Measurements from ENCODE around the genes SUPT16H, OR6J1 and HAUS4.

GRCh38 chr14:21383010-21384139, at the start of gene SUPT16H:
Gene SUPT16H, minus strand, starts transcription at chr14:21384019.
- PRO-cap = bidirectional peak, plus-strand start at chr14:21384312, minus-strand start at chr14:21384019
- RAMPAGE, long total RNA, 4 experiments = start-site peak on the minus strand in 4 of 4 experiments, at chr14:21384000-21384011 at its widest, 44 to 70 reads per replicate

DNA sequence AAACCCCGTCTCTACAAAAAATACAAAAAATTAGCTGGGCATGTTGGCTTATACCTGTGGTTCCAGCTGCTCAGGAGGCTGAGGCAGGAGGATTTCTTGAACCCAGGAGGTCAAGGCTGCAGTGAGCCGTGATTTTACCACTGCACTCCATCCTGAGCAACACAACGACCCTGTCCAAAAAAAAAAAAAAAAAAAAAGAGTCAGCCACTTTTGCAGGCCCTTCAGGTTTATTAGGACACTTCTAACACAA, 269 bp downstream of the OR4E1 start:
- PRO-cap = no peak
- RAMPAGE, long total RNA, 4 experiments = no peak in any of the 4 experiments

DNA sequence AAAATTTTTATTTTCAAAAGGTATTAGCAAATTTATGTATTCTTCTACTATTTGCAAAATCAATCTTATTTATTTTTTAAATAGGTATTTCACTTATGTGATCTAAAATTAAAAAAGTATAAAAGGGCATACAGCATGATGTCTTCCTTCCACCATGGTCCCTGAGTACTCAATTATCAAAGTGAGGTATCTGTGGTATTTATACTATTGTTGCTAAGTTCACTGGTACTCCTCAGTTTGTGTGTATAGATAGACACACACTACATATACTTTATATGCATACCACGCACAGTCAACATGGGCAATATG, 63.4 kb upstream of the OR4E1 start:
- PRO-cap = no peak
- RAMPAGE, long total RNA, 4 experiments = no peak in any of the 4 experiments

GRCh38 chr14:21748776-21749238, 75.2 kb upstream of the OR4E1 start:
- PRO-cap = unidirectional peak, plus-strand start at chr14:21749050; unidirectional peak, plus-strand start at chr14:21749111
- RAMPAGE, long total RNA, 4 experiments = no peak in any of the 4 experiments

DNA sequence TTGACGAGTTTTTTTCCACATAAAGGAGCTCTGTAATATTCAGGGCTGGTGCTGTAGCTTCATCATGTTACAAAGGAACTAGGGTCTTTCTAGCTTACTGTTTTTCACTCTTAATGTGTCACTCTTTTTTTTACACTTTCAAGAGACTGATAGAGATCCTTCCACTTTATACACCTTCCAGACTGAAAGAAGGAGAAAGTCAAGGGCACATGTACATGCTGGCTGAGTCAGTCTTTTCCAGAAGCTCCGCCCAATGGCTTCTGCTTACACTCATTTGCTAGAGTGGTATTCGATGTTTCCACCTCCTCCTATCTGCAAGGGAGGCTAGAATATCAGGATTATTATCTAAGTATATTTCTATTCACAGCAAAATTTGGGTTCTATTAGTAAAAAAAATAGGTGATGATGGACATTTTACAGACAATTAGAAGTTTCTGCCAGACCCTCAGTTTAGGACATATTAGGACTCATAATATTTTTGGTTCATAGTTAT, 325.8 kb upstream of the OR4E1 start:
- PRO-cap = unidirectional peak, minus-strand start at position 184 of the sequence
- RAMPAGE, long total RNA, 4 experiments = no peak in any of the 4 experiments

- PRO-cap = no peak
- RAMPAGE, long total RNA, 4 experiments = no peak in any of the 4 experiments
Observed at GRCh38 chr14:22071093-22071656, 397.6 kb upstream of the OR4E1 start.

- PRO-cap = no peak
- RAMPAGE, long total RNA, 4 experiments = no peak in any of the 4 experiments
Observed at GRCh38 chr14:22105005-22105732, 431.6 kb upstream of the OR4E1 start.

GRCh38 chr14:22435243-22435502, 153.9 kb downstream of the DAD1 start:
- PRO-cap = no peak
- RAMPAGE, long total RNA, 4 experiments = no peak in any of the 4 experiments

GRCh38 chr14:22483947-22485039, 104.7 kb downstream of the DAD1 start:
- PRO-cap = bidirectional peak, plus-strand start at chr14:22484540, minus-strand start at chr14:22484459
- RAMPAGE, long total RNA, 4 experiments = no peak in any of the 4 experiments

- PRO-cap = no peak
- RAMPAGE, long total RNA, 4 experiments = no peak in any of the 4 experiments
Observed at GRCh38 chr14:22498782-22499209, 90.2 kb downstream of the DAD1 start.

- PRO-cap = no peak
- RAMPAGE, long total RNA, 4 experiments = no peak in any of the 4 experiments
Observed at GRCh38 chr14:22510412-22510761, 78.6 kb downstream of the DAD1 start.

DNA sequence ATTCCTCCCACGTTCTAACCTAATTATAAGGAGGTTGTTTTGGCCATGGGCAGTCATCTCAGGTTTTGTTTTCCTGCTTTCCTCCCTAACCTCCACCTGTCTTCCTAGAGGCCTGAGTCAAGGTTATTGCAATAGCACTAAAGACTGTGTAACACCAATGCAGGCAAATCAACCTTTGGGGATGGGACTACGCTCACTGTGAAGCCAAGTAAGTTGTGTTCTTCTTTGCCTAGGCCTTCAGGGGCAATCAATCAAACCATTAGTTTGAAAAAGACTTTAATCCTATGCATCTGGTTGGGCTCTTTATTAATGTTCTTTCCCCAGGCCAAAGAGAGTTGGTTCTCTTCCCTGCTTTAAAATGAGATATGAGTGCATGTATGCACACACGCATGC, 72.9 kb downstream of the DAD1 start:
- PRO-cap = no peak
- RAMPAGE, long total RNA, 4 experiments = no peak in any of the 4 experiments

GRCh38 chr14:22555449-22556134, 33.4 kb downstream of the DAD1 start:
- PRO-cap = unidirectional peak, plus-strand start at chr14:22555880
- RAMPAGE, long total RNA, 4 experiments = no peak in any of the 4 experiments

GRCh38 chr14:22644144-22644550, at the start of gene OR6J1:
Gene OR6J1, minus strand, starts transcription at chr14:22644352.
- PRO-cap = no peak
- RAMPAGE, long total RNA, 4 experiments = no peak in any of the 4 experiments

GRCh38 chr14:22837753-22838939, 1.8 kb downstream of the MMP14 start:
- PRO-cap = bidirectional peak, plus-strand start at chr14:22838459, minus-strand start at chr14:22838304
- RAMPAGE, long total RNA, 4 experiments = no peak in any of the 4 experiments

DNA sequence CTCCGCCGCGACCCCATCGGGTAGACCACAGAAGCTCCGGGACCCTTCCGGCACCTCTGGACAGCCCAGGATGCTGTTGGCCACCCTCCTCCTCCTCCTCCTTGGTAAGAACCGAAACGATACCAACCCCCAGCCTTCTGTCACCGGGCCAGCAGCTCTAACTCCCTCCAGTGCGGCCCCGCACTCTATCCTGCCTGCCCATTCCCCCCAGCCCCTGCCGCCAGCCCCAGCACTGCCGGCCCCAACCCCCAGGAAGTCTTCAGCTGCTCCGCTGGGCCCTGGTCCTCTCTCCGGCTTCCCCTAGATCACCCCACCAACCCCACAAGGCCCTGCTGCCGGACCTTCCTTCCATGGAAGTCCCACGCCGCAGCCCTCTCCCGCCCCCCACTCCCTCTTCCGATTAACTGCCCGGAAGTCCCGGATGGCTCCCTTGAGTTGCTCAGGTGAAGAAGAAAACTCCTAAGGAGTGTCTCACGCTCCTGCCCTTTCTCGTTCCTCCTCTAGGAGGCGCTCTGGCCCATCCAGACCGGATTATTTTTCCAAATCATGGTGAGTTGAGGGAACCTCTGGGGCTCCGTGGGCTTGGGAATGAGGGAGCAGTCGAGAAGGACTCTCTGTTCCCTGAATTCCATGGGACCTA, 814 bp downstream of the LRP10 start:
- PRO-cap = bidirectional peak, plus-strand start at position 577 of the sequence, minus-strand start at position 376 of the sequence
- RAMPAGE, long total RNA, 4 experiments = no peak in any of the 4 experiments

- PRO-cap = unidirectional peak, minus-strand start at chr14:22898500
- RAMPAGE, long total RNA, 4 experiments = no peak in any of the 4 experiments
Observed at GRCh38 chr14:22898415-22899010, 15.5 kb downstream of the REM2 start.

- PRO-cap = bidirectional peak, plus-strand start at chr14:22919483, minus-strand start at chr14:22919161; unidirectional peak, plus-strand start at chr14:22919541; unidirectional peak, plus-strand start at chr14:22919603
- RAMPAGE, long total RNA, 4 experiments = no peak in any of the 4 experiments
Observed at GRCh38 chr14:22919222-22920304, 614 bp upstream of the RBM23 start.

DNA sequence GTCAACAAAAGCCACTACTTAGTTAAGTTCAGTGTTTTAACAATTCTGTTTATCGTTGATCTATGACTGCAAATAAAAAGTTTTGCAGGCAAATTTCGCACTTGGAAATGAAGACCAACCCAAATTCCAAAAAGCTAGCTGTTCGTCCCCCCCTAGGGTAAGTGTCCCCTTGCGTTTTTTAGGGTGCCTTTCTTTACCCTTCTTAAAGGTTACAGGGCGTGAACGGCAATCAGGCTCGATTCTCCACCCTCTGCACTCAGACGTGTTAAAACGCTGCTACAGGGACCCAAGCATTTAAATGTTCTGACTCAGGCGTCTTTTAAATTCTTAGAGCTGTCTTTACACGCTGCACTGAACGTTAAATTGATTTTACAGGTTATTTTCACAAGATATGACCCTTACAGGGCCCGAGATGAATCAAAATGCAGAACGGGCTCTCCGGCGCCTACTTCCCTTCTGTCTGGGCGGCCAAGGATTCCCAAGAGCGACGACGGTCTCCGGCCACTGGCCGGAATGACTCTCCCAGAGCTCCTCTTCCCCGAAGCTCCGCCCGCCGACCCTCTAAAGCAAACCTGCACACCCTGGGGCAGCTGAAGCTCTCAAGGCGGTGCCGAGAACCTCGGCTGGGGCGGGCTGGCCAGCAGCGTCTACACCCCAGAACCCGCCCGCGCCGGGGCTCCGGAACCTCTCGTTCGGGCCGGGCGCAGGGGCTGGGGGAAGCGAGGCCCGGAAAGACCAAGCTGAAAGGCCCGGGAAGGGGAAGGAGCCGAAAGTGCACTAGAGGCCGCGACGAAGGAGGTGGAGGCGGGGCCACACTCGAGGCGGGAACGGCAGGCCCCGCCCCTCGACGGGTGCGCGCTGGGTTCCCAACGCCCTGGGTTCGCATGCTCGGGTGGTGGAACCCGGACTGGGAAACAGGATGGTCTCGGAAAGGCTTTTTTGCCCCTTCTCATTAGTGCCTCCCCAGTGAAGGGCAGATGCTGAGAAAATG, at the start of gene HAUS4:
Gene HAUS4 (minus strand): TSS at position 747 of the 991 bp plus-strand sequence.
- PRO-cap = bidirectional peak, plus-strand start at position 481 of the sequence, minus-strand start at position 515 of the sequence; bidirectional peak, plus-strand start at position 885 of the sequence, minus-strand start at position 795 of the sequence
- RAMPAGE, long total RNA, 4 experiments = start-site peak on the minus strand in 3 of 4 experiments, centred at positions 747 to 755 of the sequence, 54 to 83 reads per replicate

- PRO-cap = no peak
- RAMPAGE, long total RNA, 4 experiments = no peak in any of the 4 experiments
Observed at GRCh38 chr14:23008815-23009284, 1.1 kb downstream of the C14orf93 start.